Psoas muscle (tissue), 2 donors: ENCODE measurements around a stretch of chr12.

- PRO-cap, 2 experiments: peak in 1 of 2 experiments; most common plus-strand start chr12:124506659 (in 1); most common minus-strand start chr12:124506713 (in 1)
Observed at GRCh38 chr12:124505994-124506991, 61.1 kb downstream of the NCOR2 start.

DNA sequence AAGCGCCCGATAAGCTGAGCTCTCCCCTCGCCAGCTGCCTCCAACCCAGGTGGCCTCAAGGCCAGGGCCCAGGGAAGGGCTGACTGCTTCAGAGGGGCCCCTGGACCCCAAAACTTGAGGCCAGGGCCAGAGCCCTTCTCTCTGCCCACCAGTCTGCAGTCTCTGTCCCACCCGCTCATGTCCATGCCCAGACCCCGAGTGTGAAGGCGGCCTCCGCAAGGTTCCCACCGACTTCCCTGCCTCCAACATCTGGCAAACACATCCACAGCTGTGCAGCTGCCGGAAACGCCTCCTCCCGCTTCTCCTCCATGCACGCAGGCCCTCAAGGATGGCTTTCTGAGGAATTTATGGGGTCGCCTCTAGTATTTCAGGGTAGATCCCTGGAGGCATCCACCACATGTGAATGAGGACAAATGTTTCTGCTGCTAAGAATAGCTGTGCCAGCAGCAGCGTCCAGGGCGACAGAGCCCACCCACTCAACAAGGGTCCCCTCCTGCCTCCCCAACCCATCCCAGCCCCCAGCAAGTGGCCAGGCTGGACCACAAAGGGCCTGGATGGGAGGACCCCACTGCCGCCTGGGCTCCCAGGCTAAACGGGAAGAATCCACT is 59.7 kb downstream of the NCOR2 start:
- PRO-cap, 2 experiments: no peak in any of the 2 experiments

GRCh38 chr12:124557964-124558163 is 9.5 kb downstream of the NCOR2 start:
- PRO-cap, 2 experiments: no peak in any of the 2 experiments

DNA sequence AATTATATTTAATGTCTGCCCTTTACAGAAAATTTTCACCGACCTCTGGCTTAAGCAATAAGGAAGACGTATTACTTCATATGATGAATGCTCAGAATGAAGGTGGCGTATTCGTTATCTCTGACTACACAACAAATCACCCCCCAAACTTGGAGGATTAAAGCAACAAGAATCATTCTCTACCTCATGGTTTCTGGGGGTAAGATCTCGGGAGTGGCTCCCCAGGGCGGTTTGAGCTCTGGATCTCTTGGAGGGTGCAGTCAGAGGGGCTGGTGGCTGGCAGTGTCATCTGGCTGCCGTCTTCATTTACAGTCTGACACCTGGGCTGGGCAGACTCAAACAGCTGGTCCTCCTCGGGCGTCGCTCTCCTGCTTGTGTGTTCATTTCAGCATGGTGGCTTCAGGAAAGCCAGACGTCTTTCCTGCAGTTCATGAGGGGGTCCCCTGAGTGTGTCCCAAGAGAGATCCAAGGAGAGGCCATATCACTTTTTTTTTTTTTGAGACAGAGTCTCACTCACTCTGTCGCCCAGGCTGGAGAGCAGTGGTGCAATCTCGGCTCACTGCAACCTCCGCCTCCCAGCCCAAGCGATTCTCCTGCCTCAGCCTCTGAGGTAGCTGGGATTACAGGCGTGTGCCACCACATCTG is 66.5 kb upstream of the NCOR2 start:
- PRO-cap, 2 experiments: no peak in any of the 2 experiments

GRCh38 chr12:124669263-124669767 is 101.9 kb upstream of the NCOR2 start:
- PRO-cap, 2 experiments: no peak in any of the 2 experiments

DNA sequence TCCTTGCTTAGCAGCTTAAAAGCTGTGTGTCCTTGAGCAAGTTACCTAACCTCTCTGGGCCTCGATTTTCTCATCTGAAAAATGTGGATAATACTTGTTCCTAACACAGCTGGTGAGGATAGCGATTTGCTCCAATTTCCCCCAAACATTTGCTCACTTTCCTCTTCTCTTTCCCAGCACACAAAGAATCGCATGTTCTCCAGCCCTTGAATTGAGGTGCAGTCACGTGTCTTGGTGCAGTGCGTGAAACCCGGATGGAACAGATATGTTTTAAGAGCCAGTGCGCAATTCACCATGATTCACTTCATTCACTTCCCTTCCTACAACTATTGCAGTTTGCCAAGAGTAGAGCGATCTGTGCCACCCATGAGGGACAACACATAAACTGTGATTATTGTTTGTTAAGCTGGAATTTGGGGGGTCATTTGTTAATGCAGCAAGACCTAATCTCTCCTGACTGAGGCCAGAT is 142.5 kb downstream of the SCARB1 start:
- PRO-cap, 2 experiments: no peak in any of the 2 experiments

DNA sequence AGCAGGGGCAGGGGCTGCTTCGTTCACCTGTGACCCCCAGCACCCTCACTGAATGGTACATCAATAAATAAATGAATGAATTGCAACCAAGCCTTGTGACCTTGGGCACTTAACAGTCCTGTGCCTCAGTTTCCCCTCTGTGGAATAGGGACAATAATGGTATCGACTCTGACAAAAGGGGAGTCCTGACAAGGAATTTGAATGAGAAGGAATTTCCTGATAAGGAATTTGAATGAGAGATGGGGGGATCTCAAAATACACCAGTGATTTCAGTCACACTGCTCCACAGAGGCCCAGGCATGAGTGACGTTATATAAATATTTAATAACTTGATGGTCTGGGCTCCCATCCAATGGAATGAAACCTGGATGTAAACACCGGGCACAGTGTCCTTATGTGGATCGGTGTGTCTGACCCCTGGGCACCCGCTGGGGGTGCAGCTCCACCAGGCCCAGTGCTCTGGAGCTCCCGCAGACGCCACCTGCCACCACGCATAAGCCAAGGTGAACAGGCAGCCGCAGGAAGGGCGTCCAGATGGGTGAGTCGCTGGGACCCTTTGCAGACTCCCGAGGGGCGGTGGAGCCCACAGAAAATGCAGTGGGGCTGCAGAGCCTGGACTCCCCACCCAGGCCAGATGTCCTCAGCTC is 121.7 kb downstream of the SCARB1 start:
- PRO-cap, 2 experiments: no peak in any of the 2 experiments

GRCh38 chr12:124776931-124777765 is 86.5 kb downstream of the SCARB1 start:
- PRO-cap, 2 experiments: no peak in any of the 2 experiments

DNA sequence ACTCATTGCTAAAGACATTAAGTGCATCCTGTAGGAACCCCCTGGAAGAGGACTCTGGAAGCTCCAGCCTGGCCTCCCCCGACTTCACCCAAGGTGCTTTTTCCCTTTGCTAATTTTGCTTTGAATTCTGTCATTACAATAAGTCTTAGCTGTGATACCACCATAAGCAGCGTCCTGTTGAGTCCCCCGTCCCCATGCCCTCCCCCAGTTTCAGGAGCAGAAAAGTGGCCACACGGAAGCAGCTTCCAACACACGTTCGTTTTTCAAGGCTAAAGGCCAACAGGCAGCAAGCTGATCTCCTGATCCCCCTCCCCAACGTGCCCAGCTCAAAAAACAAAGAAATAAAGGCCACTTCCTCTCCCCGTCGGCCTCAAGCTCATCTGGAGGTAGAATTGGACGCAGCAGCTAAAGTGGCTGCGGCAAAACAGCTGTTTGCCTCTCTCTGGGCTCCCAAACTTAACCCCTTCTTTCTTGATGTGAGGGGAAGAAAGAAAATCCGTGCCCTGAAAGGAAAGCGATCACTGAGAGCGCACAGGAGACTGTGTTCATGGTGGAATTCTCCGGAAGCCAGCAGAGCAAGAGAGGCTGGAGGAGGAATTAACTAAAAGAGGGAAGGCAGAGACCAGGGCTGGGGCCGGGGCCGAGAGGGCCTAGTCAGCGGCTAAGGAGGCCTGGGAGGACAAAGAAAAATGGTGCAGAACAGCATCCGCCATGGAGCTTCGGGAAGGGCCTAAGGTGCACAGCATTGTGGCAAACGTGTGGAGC is 66.3 kb downstream of the SCARB1 start:
- PRO-cap, 2 experiments: no peak in any of the 2 experiments

GRCh38 chr12:124814906-124815652 is 48.6 kb downstream of the SCARB1 start:
- PRO-cap, 2 experiments: no peak in any of the 2 experiments

GRCh38 chr12:124868746-124869810 is 5.4 kb upstream of the SCARB1 start:
- PRO-cap, 2 experiments: peak in 1 of 2 experiments; most common minus-strand start chr12:124869456 (in 1)

GRCh38 chr12:124915573-124916194 is 1.2 kb upstream of the UBC start:
- PRO-cap, 2 experiments: no peak in any of the 2 experiments

GRCh38 chr12:124916251-124916678 is 1.8 kb upstream of the UBC start:
- PRO-cap, 2 experiments: peak in 2 of 2 experiments; most common plus-strand start chr12:124916591 (in 2); most common minus-strand start chr12:124916491 (in 2)

DNA sequence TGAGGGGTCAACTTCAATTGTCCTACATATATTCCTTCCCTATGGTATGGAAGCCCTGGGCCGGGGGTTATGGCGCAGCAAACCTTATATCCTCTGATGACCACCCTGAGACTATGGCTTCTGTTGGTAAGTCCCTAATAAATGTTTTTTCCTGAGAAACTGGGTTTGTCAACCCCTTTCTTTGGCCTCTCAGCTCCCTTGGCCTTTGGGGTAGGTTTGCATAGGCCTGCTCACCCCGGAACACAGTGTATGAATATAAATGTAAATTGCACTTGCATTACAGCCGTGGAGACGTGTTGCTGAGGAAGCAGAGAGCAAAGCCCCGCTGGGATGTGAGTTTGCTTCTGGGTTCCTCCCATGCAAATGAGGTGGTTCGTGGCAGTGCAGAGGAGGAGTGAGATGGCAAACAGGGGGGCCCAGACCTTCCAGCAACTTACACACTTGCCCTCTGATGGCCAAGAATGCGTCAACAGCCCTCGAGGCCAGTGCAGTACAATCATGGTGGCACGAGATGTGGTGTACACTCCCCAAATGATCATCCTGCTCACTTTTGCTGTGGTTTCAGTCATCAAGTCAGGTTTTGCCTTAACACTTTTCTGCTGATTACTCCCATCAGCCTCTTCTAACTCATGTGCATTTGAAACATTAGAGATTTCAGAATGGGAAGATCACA is 6.6 kb upstream of the UBC start:
- PRO-cap, 2 experiments: no peak in any of the 2 experiments

- PRO-cap, 2 experiments: no peak in any of the 2 experiments
Observed at GRCh38 chr12:125024824-125026046, 31.8 kb downstream of the BRI3BP start.

DNA sequence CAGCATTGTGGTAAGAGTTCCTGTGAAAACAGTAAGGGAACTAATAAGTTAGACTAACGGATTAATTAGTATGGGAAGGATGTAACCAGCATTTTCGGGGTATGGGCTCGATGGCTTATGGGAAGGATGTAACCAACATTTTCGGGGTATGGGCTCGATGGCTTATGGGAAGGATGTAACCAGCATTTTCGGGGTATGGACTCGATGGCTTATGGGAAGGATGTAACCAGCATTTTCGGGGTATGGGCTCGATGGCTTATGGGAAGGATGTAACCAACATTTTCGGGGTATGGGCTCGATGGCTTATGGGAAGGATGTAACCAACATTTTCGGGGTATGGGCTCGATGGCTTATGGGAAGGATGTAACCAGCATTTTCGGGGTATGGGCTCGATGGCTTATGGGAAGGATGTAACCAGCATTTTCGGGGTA is 1397.1 kb downstream of the TMEM132B start:
- PRO-cap, 2 experiments: no peak in any of the 2 experiments

GRCh38 chr12:126876525-126876783 is 1390.5 kb upstream of the TMEM132C start:
- PRO-cap, 2 experiments: peak in 1 of 2 experiments; most common minus-strand start chr12:126876615 (in 1)

GRCh38 chr12:127062025-127062532 is 1204.9 kb upstream of the TMEM132C start:
- PRO-cap, 2 experiments: no peak in any of the 2 experiments

DNA sequence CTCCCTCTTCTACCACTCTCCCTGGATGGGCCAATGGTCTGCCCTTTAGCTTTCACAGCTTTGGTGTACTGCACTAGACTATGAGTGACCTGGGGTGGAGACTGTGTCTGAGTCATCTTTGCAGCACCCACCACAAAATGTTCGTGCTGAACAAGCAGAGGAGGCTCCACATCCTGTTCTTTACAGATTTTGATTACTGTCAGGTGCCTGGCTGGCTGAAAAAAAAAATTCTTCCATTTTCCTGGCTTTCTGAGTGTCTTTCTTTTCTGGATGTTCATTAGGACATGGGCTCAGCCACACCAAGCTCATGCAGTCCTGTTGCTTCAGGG is 1104.0 kb upstream of the TMEM132C start:
- PRO-cap, 2 experiments: no peak in any of the 2 experiments

DNA sequence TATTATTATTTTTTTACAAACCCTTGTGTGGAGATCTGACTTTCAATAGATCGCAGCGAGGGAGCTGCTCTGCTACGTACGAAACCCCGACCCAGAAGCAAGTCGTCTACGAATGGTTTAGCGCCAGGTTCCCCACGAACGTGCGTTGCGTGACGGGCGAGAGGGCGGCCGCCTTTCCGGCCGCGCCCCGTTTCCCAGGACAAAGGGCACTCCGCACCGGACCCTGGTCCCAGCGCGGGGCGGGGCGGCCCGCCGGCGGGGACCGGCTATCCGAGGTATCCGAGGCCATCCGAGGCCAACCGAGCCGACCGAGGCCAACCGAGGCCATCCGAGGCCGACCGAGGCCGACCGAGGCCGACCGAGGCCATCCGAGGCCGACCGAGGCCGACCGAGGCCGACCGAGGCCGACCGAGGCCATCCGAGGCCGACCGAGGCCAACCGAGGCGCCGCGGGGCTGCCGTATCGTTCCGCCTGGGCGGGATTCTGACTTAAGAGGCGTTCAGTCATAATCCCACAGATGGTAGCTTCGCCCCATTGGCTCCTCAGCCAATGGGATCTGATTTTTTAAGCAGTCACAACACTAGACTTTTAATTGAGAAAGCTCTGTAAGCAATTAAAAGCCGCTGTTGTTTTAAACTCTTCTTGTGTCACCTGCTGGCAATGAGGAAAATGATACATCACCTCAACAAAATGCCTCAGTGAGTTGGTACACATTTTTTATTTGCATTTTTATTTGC is 1100.9 kb upstream of the TMEM132C start:
- PRO-cap, 2 experiments: no peak in any of the 2 experiments